CD14-positive monocyte (primary cell): ENCODE measurements around the genes PSMD1, CHRND and SNORC.

DNA sequence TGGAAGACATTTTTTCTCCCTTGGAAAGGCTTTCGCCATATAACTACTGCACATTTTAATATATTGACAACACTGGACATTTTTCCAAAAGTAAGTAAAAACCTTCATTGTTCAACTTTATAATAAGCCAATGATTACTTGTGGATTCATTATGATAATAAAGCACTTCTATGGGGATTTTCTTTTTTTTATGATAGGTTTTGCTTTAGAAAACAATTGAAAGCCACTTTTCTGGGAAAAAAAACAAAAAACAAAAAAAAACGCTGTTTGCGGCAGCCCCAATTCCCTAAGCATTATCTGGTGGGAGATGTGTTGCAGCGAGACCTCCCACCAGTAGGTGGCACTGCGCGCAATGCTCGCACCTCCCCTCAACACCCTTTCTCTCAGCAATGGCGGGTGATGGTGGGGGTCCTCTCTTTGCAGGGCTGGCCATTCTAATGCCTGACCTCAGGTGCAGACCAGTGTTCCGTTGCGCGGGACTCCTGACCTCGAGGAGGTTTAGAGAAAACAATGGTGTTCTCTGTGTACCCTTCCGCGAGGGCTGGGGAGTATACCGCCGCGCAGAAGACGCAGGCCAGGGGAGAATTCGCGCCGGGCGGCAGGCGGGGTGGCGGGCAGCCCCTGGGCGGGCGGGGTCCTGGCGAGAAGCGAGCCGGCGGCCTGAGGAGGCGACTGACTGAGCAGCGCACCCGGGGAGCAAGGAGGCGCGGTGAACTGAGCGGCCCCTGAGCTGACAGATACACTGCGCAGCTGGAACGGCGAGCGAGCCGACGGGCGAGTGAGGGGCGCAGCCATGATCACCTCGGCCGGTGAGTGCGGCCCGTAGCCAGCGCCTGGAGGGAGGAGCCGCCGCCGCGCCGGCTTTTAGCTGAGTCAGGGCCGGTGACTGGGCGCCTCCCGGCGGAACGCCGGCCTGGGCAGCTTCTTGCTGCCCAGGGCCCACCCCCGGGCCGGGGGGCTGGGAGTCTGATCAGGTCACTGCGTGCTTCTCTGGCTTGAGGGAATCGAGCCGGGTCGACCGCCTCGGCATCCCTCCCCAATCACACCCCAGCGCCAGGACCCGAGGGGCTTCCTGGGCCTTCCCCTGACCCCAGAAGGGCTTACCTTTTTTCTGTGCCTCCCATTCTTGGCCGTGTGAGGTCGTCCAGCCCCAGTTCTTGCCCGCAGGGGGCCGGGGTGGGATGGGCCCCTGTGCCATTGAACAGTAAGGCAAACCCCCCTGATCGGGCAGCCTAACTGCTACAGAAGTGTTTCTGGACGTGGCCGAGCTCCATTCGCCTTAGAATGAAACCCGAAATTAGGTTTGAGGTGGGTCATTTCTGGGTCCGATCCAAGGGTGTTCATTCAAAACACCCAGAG lies at the start of gene PSMD1:
PSMD1 (plus strand) TSS at position 635 of the 1,359 bp plus-strand sequence.
- CAGE, long polyA plus RNA: start-site peak on the plus strand centred at position 665 of the sequence, 44 bp wide, 214 and 383 reads in 2 replicates

DNA sequence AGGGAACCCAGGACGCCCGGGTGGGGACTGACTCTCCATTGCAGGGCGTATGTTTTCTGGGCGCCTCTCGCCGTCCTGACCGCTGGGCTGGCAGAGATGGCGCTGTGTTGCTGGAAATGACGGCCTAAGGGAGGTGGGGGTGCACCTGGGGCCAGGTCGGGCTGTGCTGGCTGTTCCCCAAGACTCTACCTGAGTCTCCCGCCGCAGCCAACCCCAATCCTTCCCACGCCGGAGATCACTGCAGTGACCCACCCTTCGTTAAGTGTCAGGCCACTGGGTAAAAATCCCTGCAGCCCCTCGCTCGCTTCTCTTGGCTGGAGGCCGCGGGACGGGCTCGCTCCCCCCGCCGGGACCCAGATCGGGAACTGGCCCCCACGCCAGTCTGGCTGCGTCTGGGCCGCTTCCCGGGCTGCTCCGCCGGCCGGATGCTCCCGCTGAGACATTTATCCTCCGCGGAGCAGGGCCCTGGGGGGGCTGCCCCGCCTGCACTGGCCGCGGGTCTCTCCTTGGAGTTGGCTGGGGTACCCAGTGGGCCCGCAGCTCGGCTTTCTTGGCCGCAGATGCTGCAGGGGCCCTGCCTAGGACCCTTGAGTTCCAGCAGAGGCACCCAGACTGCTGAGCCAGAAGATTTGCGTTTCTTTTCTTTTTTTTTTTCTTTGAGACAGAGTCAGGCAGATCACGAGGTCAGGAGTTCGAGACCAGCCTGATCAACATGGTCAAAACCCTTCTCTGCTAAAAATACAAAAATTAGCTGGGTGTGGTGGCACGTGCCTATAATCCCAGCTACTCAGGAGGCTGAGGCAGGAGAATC lies 7.7 kb upstream of the ARMC9 start:
- CAGE, long polyA plus RNA: no peak

DNA sequence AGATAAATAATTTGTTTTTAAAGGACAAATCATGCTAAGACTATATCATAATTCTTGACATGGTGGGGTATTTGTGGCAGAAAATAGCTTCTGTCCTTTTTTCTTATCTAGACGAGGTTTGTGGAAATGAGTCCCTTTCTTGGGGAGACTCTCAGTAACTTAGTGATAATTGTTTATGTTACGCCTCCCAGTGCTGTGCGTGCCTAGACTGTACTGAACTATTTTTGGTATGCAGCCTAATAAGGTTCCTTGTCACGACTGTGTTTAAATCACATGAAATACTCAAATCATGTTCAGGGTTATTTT lies 23.7 kb downstream of the ARMC9 start:
- CAGE, long polyA plus RNA: no peak

GRCh38 chr2:231270007-231271229 lies 72.0 kb downstream of the ARMC9 start:
- CAGE, long polyA plus RNA: no peak

DNA sequence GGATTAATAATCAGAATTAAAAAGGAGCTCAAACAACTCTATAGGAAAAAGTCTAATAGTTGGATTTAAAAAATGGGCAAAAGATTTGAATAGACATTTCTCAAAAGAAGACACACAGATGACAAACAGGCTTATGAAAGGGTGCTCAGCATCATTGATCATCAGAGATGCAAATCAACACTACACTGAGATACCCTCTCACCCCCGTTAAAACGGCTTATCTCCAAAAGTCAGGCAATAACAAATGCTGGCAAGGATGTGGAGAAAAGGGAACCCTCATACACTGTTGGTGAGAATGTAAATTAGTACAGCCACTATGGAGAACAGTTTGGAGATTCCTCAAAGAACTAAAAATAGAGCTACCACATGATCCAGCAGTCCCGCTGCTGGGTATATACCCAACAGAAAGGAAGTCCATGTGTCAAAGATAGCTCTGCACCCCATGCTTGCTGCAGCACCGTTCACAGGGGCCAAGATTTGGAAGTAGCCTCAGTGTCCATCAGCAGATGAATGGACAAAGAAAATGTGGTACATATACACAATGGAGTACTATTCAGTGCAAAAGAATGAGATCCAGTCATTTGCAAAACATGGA lies 46.7 kb upstream of the B3GNT7 start:
- CAGE, long polyA plus RNA: no peak

DNA sequence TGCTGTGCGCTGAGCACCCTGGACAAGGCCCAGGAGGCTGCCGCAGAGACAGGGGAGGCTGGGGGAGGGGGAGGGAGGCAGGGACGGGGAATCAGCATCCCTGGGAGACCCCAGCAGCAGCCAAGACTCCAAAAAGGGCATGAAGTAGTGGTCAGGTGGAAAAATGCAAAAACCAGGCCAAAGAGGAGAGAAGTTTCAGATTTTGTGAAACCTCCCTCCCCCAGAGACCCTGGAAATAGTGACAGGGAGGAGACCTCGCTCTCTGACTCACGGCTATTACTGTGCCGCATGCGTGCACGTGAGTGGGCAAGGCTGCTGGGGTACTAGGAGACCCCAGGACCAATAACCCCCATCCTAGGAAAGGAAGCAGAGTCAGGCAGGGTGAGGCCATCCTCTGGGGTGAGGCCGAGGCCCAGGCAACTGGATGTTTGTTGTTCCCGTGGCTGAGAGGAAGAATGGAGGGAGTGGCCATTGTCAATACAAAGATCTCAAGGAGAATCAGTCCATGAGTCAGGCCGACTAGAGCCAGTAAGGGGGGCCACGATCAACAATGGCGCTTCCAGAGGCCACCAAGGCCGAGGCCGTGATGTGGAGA lies 15.9 kb upstream of the B3GNT7 start:
- CAGE, long polyA plus RNA: no peak

DNA sequence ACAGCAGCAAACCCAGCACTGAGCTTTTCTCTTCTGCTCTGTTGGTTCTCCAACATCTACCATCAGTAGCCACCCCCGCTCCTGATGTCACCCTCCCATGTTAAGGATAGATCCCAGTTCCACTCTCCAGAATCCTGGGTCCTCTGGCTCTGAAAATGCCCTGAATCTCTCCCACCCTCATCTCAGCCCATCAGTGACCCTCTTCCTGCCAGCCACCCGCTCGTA lies 13.0 kb upstream of the B3GNT7 start:
- CAGE, long polyA plus RNA: no peak

DNA sequence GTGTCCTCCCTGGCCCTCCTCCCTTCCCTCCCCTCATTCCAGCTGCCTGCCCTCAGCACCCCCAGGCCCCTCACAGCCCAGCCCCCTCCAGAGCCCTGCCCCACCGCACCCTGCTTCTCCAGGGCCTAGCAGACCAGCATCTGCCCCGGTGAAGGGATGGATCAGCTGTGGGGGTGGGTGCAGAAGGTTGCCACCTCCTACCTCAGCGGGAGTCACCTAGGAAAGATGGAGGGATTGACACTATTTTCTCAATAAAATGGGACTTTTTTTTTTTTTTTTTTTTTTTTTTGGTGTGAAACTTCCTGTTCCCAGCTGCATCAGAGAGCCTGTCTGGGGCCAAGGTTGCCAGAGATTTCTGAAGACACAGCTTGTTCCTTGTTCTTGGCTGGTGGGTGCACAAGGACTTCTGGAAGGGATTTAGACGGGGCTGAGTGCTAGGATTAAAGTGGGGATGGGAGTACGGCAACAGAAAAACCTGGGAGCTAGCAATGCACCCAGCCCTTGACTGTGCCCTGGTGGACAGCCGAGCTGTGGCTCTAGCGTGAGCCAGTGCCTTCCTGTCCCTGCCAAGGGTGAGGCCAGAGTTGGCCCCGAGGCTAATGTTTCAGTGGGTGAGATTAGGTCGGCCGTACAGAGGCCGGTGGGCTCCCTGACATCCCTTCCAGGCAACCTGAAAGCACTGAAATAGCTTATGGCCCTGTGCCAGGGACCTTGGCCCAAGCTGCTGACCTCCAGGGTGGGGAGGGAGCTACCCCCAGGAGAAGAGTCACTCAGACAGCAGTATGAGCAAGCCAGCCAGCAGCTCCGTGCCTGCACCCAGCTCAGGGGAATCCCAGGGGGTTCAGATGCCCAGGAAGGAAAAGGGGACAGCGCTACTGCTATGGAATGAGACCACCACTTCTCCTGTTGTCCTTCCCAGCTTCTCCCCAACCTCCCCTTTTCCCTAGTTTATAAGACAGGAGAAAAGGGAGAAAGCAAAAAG lies 4.6 kb downstream of the B3GNT7 start:
- CAGE, long polyA plus RNA: no peak

- CAGE, long polyA plus RNA: no peak
Observed at GRCh38 chr2:231452593-231453263, 11.6 kb downstream of the NCL start.

DNA sequence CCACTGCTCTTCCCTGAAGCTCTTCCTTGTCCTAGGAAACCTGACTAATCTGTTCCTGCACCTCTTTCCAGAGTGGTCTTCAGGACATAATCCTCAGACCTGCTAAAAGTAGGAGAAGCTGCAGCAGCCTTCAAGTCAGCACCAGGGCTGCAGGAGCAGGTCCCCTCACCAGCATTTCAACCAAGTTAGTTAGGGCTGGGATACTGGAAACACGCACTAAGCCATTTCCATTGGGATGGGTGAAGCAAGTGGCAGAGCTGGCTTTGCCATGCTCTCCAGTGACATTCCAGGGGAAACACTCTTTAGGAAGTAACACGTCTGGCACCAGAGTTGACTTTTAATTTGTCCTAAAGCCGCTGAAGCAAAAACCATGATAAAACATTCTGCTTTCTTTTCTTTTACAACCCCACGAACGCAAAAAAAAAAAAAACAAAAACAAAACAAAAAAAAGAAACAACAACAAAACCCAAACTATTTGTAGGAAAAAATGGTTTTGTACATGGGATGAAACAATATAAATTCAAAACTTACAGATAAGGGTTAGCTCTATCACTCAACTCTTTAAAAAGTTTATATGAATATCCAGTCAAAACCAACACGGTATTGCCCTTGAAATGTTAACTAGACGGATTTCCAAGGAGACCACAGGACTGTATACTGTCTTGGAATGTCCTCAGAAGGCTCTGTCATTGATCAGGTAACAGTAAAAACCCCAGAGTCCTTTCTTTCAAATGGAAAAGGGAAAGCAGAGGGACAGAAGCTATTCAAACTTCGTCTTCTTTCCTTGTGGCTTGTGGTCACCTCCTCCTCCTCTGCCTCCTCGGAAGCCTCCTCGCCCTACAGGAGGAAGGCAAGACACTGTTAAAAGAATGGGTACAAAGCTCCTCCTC lies 9.6 kb downstream of the NCL start:
- CAGE, long polyA plus RNA: no peak

DNA sequence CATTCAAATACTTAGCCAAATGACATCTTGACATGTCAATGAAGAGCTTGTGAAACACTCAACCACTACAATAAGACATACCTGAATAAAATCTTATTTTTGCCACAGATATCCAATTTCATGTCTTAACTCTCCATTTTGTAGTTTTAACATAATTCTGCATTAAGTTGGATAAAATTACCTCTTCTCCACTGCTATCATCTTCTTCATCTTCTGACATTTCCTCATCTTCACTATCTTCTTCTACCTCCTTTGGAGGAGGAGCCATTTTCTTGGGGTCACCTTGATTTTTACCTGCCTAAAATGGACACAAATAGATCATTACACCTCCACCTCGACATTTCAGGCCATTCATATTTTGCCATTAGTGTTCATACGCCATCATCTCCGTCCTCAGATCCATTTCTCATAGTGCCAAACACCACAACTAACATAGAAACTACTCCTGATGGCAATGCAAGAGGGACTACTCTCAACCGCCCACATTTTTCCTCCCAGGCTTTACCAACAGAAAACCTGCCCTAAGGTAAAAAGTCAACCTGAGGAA lies 1.2 kb downstream of the NCL start:
- CAGE, long polyA plus RNA: no peak

GRCh38 chr2:231601055-231601268 lies 8.3 kb downstream of the TEX44 start:
- CAGE, long polyA plus RNA: no peak

- CAGE, long polyA plus RNA: no peak
Observed at GRCh38 chr2:231632718-231633521, 40.3 kb downstream of the TEX44 start.

DNA sequence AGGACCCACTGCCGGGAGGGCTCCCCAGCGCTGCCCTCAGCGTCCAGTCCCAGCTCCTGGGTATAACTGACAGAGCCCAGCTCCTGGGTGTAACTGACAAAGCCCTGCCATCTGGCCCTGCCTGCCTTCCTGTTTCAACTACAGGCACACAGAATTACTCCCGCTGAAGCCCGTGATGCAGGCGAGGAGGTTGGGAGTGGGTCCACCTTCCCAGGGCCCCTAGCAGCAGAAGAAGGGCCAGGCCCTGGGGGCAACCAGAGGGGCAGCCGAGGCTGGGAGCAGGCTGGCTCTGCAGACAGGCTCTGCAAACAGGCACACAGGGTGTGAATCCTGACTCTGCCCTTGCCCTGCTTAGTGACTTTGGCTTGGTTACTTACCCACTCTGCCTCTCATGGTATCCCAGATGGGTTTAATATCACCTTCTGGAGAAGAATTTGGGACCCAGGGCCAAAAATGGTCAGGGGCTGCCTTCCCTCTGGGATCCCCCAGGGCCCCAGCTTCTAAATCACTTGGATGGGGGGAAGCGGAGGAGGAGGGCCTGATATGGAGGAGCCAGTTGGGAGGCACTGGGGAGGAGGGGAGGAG lies 25.4 kb upstream of the PTMA start:
- CAGE, long polyA plus RNA: no peak

GRCh38 chr2:231706171-231707092 lies 1.9 kb upstream of the PTMA start:
- CAGE, long polyA plus RNA: no peak

DNA sequence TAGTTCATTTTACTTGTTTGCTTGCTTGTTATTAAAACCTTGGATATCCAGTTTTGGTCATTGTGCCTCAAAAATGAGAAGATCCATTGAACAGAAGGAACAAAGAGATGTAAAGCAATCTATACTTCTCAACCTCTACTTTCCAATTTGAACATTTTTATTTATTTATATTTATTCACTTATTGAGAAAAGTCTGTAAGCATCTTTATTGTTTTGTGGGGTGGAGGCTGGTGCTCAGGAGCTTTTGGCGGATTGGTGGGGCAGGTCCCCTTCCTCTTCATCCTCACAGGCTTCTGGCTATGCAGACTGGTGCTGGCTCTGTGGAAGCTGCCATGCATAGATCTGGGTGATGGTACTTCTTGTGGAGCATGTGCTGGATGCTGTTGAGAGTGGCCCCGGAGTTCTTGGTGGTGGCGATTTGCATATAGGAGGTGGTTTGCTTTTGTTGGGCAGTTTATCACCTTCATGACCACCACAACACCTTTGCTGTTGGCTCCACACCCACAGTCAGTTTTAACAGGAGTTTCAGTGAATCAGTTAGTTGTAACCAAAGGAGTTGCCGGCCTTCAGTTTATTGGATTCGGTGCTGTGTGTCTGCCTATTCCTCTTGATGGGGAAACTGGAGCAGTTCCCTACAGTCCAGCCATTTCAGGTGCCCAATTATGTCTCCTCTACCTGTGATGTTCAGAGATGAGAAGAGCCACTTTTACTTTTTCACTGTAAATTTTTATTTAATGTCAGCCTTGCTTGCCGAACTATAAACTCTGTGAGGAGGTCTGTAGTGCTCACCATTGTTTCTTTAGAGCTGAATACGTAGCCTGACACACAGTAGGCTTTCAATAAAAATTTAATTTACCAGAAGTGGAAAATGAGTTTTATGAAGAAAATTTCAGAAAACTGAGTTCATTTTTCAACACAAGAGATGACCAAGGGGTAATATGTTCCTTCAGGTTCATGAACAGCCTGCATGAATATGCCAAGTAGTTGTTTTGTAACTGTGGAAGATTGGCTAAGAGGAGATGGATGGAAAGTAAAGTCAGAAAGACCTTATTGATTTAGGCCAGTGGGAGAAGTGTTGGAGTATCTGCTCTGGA lies 3.3 kb downstream of the COPS7B start:
- CAGE, long polyA plus RNA: no peak

DNA sequence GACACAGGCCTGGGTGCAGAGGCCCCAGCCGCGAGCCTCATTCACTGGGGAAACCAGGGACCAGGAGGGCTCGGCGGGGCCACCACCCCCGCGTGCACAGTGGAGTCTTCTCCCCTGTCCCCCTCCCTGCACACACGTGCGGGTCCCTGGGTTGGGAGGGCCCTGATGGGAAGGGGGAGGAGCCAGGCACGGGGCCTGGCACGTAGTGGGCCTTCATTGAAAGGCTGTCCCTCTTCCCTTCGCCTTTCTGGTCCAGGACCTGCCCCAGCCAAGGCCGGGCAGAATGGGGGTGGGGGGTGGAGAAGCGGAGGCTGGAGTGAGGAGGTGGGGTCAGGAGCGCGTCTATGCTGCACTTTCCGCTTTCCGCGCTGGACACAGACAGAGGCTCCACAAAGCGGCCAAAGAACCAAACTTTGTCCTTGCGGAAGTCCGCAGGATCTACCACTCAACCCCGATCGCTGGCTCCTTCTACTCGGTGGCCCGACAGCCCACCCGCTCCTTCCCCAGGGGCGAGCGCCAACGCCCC lies 9.1 kb downstream of the ALPP start:
- CAGE, long polyA plus RNA: no peak

DNA sequence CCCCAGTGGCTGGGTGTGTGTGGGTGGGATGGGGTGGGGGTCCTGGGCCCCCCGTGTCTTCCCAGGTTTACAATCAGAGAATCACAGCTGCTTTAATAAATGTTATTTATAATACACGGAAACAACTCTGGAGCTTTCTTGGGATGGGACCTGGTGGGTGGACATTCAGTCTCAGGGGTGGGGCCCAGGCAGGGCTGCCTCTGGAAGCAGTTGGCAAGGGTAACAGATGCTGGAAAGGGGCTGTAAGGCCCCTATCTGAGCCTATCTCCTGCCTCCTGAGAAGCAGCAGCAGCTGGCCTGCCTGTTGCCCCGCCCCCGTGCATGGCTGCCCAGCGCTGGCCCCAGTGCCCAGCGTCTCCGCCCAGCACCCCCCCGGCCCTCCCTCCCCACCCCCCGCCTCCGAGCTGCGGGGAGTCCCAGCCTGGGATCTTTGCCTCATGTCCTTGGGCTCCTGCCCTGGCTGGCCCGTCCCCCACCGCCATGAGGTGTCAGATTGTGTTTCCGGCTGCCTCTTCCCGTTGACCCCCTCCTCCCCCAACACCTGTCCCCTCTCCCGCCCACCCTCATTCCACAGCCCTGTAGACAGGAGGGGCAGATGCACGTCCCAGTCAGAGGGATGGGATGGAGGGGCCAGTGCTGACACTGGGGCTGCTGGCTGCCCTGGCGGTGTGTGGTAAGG lies at the start of gene CHRND:
CHRND (plus strand) TSS at position 566 of the 679 bp plus-strand sequence.
- CAGE, long polyA plus RNA: no peak

DNA sequence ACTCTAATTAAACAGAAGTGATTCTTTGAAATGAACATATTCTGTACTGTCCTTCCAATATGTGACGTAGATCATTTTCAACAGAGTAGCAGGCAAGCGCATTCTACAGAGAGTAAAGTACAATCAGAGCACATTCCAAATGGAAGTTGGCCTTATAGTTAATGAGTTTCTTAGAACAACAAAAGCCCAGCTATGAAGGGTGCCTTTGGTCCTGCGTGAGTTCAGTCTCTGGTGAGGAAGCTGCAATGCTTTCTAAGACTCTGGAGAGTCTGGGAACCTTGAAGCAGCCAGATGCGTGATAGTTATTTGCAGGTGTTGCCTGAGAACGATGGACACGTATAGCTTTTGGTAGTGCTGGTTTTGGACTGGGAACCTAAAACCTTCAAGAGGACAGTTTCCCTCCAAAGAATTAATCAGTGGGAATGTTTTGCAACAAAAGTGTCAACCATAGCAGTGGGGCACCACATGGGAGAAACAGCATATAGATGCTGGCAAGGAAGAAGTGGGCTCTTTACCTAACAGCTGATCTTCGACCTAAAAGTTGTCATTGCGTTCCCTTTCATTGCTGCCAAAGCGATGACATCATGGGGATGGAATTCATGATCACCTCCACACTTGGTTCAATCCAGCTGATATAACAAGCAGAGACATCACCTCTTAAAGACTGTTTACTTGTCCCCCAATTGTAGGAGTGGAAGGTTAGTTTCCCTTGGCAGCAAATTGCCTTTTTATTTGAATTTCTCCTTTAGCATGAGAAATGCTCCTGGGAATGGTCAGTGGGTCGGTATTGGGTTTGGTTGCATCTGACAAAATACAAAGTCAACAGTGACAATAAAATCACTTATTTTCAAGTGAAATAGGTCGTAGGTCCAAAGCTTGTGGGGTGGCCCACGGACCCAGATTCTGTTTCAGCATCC lies 9.2 kb upstream of the SNORC start:
- CAGE, long polyA plus RNA: no peak

DNA sequence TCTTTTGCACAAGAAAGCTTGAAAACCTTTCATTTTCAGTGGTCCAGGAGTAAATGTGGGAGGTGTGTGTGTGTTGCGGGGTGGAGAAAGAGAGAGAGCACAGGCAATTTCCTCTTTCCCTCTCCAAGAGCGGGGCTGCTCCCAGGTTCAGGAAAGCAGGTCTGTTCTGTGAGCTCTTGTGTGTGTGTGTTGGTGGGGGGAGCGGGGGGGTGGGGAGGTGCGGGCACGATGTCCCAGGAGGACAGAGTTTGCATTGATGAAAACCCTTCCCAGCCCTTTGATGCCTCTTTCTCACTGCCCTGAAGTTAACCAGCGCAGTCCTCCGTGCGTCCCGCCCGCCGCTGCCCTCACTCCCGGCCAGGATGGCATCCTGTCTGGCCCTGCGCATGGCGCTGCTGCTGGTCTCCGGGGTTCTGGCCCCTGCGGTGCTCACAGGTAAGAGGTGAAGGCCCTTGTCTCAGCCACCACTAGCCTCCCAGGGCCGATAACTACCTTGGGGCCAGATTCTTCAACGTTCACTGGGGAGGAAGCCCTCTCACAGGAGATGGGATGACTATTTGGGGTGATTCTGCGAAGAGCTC lies at the start of gene SNORC:
SNORC (plus strand) TSS at position 285 of the 581 bp plus-strand sequence.
- CAGE, long polyA plus RNA: no peak